GM23248 (cell line): ENCODE data around the genes EXOC6B and EMX1.

- RAMPAGE, long total RNA = no peak
These were observed 12.3 kb downstream of the PCYOX1 start for GRCh38 chr2:70270315-70270620.

DNA sequence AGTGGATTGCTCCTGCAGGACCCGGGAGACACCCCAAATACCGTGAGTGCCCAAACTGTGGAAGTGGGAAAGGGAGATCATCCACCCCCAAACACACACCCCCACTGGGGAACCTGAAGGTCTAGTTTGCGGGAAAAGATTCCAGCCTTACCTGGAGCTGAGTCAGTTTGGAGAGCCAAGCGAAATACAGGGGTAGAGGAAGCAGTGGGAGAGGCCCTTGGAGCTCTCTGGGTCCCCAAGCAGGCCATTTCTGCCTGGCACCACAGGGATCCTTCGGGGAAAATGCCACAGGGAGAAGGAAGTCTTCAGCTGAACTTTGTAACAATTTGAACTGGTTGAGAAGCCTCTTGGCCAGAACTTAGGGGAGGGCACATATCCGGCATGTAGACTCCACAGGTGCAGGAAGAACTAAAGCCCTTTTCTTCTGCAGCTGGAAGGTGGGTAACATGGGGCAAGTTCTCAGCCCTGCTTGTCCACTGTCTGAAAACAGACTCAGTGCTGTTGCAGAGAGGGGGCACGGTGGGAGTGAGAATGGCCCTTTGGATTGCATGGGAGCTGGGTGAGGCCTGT, 101.3 kb upstream of the FAM136A start:
- RAMPAGE, long total RNA = no peak

DNA sequence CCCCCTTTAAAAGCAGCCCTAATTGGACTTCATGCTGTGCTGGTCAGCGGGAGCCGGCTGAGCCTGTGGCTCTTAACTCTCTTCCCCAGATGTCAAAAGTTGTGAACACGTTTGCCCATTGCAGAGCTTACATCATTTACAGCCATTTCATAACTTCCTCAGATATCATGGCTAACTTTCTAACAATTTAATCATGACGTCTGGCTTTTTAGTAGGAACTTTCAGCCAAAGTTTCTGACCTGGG, 81.0 kb downstream of the TGFA start:
- RAMPAGE, long total RNA = no peak

GRCh38 chr2:70851761-70852127, 16.1 kb upstream of the CD207 start:
- RAMPAGE, long total RNA = no peak

- RAMPAGE, long total RNA = no peak
These were observed 29.1 kb upstream of the TEX261 start for GRCh38 chr2:71023680-71024275.

DNA sequence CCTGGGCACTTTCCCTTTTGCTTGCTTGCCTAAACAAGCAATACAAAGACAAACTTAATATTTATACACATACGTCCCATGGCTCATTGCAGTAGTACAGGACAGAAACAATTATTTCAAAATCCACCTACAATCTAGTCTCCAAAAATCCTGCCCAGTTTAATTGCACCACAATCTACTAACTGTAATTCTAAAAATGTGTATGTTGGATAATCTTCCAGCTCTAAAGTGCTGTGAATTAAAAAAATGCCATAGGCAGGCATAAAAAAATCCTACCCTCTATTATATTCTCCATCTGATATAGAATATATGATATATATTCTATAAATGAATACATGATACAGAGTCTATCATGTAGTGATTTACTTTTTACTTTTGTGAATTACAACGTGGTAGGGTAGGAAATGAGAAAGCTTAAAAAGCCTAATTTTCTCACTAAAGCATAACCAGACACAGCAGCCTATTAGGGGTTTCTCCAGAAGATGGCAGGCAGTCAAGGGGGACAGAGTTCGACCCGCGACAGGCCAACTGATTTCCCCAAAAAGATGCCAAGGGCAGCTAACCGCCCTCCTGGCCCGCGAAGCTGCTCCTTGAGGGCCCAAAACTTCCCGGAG, 1.2 kb upstream of the NAGK start:
- RAMPAGE, long total RNA = no peak

DNA sequence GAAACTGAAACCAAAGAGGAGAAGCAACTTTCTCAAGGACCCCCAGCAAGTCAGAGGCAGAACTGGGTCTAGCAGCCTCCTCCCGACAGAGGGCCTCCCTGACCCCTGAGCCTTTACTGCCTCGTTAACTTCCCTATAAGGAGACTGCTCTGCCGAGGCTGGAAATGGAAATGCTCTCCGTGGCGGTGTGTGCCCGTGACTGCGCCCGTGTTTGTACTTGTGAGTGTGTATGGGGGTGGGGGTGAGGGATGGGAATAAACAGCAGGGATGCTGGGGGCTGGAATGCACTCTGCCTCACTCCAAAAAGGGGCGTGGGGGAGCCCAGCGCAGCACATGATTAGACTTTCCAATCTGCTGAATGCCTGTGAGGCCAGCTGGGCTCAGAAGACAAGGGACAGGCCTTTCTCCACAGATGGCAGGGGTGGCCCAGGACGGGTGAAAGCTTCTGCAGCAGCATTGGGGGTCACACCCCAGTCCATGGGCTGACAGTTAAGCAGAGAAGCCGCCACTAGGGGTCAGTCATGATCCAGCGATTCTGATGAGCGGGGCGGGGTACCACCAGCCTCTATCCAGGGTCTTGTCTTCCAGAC, 26.8 kb downstream of the MPHOSPH10 start:
- RAMPAGE, long total RNA = no peak

DNA sequence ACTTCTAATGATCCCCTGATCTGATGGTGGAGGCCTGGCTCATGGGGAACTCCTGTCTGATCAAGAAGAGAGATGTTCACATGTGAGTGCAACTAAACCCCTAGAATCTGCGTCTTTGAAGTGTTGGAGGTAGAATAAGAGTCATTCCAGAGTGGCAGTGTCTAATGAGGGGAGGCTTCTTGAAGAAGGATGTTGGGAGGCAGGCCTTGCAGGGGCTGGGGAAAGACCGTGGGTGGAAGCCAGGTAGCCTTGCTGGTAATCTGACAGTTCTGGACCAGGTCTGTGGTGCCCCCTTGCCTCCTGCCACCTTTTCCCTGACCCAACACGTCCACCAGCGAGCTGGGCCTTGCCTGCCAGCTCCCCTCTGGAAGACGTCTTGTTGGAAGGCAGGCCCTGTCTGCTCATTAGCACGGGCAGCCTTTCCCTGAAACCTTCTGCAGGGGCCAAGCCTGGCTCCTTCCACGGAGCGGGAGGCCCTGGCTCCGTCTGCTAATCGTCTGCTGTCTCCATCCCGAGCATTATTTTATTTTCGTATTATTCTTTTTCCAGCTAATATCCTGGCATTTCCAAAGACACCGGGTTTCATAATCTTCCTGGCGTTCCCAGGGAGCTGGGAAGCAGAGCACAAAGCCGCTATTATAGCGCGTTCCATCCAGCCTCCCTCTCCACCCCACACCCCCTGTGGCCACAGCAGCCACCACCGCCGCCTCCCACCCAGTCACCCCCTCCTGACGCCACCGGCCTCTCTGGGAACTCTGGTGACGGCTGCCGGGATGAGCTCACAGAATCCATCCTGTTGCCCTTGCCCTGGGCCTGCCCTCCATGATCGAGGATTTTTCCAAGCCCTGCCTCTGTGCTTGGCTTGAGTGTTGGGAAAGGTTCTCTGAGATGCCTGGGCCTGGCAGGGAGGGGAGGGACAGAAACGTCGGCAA, 112.2 kb downstream of the DYSF start:
- RAMPAGE, long total RNA = no peak

DNA sequence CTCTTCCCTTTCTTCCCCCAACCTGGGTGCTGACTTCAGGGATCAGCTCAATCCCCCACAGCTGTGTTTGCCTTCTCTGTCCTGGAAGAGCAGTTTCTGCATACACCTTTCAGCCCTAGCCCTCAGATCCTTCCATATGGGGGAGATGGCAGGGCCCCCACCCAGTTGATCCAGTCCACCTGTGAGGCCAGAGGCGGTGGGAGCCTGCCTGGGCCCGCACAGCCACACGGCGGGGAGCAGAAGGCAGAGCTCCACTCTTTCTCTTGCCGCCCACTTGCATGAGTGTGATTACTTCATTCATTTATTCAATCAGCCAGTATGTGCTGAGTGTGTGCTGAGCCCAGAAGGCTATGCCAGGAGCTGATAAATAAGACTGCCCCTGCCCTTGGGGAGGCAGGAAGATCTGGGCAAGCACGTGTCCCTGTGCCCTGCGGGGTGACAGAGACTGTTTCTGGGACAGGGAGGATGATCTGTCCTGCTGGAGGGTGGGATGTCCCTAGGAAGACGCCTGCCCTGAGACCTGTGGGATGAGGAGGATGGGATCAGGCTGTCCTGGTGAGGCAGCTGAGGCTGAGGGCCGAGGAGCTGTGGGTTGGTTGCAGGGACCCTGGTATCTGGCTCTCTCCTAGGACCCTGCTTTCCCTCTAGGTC, 237.6 kb downstream of the DYSF start:
- RAMPAGE, long total RNA = no peak

- RAMPAGE, long total RNA = no peak
These were observed 59.4 kb downstream of the CYP26B1 start for GRCh38 chr2:72088178-72088745.

GRCh38 chr2:72142574-72143400, 4.9 kb downstream of the CYP26B1 start:
- RAMPAGE, long total RNA = no peak

DNA sequence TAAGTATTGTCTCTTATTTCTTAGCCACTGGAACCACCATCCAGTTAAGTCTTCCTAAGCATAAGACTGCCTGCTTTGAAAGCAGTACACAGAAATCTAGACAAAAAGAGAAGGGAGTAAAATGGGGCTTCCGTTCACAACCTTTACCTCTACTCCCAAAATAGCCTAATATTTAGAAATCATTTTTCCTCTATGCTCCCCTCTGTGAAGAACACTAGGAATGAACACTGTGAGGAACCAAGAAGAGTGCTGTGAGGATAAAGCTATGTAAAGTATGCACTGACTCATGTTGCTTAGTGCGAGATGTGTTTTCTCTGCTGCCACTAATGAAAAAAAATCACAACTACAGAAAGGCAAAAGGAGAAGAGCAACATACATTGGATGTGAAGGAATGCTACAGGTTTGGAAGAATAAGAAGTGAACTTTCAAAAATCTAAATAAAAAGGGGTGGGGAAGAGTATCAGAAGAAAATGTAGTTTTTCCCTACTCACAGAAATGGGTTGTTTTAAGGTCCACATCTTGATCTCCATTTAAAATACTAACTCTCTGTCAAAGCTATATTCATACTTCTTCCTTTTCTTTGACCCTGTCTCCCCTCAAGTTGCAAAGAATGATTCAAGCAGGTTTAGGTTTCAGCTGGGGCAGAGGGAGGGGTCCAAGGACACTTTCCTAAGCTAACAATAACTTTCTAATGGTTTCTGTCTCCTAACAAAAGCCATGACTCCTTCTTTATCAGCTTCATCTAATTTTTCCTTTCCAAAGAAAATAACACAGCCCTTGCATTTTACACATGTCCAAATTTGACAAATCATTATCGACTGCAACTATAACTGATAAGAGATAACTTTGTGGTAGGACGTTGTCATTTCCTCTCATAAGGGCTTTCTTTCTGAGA, 263.7 kb downstream of the EXOC6B start:
- RAMPAGE, long total RNA = no peak

DNA sequence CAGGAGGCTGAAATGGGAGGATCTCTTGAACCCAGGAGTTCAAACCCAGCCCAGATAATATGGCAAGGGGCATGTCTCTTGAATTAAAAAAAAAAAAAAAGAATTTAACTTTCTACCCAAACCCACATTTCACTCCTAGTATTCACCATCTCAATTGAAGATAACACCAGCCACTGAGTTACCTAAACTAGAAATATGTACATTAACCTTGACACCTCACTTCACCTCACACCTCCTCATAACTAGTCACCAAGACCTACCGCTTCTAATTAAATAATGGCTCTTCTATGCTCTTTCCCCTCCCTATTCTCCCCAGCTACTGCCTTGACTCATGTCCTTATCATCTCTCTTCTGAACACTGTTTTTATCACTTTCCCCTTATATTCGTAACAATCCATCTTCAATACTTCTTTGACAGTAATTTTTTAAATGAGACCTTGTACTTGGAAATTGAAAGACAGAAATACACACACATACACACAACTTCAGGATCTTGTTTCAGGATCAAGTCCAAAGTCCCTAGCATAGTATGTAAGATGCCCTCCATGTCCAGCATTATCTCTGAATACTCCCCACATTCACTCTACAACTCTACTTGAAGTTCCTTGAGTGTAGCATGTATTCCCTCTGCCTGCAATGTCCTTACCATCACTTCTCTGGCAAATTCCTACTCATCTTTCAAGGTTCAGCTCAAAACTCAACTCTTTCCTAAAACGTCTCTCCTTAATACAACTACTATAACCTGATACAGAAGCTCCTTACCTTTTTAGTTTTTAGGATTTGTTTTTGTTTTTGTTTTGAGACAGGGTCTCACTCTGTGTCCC, 72.5 kb downstream of the EXOC6B start:
- RAMPAGE, long total RNA = no peak

DNA sequence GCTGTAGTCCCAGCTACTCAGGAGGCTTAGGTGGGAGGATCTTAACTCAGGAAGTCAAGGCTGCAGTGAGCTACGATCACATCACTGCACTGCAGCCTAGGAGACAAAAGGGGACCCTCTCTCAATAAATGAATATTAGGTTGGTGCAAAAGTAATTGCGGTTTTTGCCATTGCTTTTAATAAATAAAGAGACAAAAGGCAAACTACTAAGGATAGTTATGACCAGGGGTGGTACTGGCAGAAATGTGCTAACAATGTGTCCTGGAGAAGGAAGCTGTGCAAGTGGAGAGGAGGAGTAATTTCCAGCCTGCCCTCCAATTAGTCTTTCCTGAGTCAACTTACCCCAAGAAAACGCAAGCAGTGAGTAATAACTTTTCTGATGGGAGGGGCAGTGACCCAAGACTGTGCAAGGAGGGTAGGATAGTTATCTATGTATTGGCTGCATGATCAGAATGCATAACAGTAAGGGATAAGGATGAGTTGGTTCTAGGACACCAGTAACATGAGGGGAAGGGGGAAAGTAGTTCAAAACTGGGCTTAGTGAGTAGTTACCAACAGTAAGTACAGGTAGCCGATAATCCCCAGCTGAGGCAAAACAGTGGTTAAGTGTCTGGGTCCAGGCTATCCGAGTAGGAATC, 1.5 kb downstream of the EXOC6B start:
- RAMPAGE, long total RNA = no peak

DNA sequence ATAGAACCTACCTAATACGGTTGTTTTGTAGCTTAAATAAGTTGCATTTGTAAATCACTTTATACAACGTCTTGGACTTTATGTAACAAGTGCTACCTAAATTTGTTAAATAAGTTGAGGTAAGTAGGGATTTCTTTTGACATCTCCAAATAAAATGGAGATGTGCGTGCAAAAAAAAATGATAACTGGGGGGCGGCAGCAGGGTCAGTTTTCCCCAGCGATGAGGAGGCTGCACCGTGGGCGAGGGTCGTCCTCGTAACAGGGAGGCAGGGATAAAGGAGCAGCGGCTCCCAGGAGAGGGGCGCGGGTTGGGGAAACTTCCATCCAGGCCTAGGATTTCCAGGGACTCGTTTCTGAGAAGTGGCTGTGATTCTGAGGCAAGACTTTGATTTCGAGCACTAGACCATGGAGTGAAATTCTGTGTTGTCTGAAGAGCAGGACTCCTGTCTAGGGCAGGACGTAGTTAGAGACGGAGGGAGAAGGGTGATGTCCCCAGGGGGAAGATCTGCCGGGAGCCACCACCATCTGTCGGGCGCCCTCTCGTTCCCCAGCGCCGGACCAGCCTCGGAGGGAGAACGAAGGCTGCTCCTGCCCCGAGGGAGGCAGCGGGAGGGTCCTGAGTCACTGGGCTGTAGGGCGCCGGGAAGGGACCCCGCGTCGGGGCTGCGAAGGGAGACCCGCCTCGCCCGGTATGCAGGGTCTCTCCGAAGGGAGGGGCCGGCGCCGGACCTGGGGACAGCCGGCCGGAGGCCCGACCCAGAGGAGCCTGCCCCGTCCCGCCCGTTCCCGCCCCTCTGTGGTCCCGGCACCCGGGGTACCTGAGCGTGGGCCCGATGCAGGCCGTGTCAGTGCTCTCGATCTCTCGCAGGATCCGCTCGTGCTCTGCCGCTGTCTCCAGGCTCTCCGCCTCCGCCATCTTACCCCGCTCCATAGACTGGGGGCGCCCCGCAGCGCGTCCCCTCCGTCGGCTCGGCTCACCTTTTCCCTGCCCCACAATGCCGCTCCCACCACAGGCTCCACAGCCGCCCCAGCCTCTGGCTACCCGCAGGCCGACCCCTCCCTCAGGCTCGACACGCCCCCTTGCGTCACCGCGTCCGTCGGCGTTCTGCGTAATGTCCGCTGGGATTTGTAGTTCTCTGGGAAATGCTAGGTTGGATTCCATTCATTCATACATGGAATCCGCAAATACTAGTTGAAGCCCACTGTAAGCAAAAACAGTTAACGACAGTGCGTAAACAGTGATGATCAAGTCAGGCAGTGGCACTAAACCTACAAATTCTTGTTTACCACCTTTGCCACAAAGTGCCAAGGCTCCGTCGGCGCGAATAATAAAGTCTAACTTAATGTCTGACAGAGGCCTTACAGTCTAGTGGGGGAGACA, at the start of gene EXOC6B:
Gene EXOC6B, minus strand, starts transcription at position 1,054 of the 1,381 bp plus-strand sequence.
- RAMPAGE, long total RNA = no peak

DNA sequence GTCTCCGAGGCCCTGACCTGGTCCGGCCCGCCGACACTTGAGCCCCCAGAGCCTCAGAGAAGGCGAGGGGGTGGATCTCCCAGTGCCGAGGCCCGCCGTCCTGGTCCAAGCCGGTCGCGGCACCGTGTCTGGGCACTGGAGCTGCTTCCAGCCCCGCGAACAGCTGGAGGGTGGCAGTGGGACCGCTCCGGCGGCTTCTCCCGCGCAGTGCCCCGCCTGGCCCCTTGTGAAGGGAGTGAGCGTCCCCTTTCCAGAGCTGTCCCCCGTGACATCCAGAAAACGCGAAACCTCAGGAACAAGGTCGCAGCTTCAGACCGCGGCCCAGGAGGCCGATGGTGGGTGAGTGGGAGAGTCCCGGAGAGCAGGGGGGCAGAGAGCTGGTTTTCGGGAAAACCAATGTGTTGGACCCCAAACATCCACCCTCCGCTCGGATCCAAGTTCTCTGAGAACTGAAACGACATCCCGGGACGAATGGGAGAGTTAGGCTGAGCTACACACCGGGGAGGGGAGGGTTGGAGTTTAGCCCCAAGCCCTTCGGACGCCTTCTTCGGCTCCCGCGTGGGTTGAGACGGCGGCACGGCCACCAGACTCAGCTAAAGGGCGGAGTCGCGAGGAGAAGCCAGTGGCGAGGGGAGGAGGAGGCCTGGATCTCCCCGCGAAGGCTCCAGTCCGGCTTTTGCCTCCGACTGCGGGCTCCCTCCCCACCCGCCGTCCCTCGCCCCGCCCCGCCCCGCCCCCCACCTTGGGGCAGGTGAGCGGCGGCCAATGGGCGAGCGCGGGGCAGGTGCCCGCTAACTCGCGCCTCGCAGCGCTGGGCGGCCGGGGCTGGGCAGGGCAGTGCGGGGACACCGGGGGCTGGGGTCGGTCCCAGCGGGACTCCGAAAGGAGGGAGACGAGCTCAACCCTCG, at the start of gene EMX1:
Gene EMX1, plus strand, starts transcription at position 794 of the 908 bp plus-strand sequence.
- RAMPAGE, long total RNA = no peak

- RAMPAGE, long total RNA = no peak
These were observed 821 bp downstream of the SFXN5 start for GRCh38 chr2:73070375-73071407.

- RAMPAGE, long total RNA = no peak
These were observed 12.8 kb upstream of the SFXN5 start for GRCh38 chr2:73084213-73084874.

GRCh38 chr2:73248598-73249501, 14.7 kb downstream of the CCT7 start:
- RAMPAGE, long total RNA = no peak

GRCh38 chr2:73254889-73255693, 21.0 kb downstream of the CCT7 start:
- RAMPAGE, long total RNA = no peak